Measurements from ENCODE around the gene NRP1.

DNA sequence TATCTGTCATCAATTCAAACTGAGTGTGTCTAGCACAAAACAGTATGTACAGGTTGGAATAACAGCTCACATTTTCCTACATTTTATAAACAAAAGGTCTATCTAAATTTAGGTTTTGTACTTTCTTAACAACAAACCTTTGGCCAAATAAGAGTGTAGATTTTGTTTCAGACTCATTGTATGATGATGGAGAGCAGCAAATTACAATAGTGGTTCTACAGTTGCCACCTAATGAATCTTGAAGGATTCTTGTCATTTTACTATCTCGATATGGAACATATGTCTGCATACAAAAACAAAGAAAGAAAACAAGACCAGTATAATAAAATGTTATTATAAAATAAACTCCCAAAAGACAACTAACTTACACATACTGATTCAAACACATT is 20.8 kb downstream of the KIF5B start:
- PRO-cap: no peak
- RRBS: no CpG with 5 or more reads among the region's 1 CpG

DNA sequence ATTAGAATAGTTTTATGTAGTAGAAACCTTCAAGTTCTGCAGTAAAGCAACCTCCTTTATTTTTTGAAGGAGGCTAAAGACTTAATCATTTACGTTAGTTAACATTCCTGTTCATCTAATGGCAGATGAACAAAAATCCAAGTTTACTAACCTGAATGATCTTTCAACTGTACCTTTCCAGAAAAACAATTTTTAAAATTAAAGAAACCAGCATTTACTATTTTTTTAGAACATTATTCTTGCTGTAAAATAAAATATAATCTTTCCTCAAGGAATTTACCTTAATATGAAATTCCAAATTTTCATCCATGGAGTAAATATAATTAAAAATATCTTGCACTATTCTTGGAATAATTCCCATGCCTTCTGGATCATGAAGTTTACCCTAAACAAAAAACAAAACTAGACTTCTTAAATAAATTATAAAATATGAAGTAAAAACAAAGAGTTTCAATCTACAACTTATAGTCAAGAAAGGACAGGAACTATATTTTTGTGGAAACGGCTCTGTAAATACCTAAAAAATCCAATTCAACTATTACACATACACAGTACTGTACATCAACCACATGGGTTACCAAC is 17.1 kb downstream of the KIF5B start:
- PRO-cap: no peak
- RRBS: no CpG with 5 or more reads among the region's 2 CpGs

GRCh38 chr10:32266283-32266571 is 80.7 kb downstream of the EPC1 start:
- PRO-cap: no peak
- RRBS: no CpG with 5 or more reads among the region's 5 CpGs

- PRO-cap: no peak
- RRBS: no CpG with 5 or more reads among the region's 3 CpGs
Observed at GRCh38 chr10:32335142-32335775, 11.7 kb downstream of the EPC1 start.

DNA sequence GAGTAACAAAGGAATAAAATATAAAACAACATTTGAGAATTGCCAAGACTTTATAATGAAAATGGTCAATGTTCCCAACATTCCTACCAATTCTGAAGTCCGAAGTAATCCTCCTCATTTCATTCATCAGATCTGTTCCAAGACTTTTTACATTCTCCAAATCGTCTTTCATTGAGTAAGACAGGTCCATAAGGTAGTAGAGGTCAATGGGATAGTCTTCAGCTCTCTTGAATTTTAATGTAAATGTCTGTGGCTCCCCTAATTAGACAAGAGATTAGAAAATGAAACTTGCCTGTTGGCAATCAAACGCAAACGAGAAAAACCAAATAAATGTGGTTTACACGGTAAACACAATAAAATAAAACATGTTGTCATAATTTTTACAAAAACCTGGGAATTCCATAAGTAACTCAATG is 30.0 kb downstream of the ITGB1 start:
- PRO-cap: no peak
- RRBS: no CpG with 5 or more reads among the region's 5 CpGs

GRCh38 chr10:32932258-32932656 is 25.8 kb downstream of the ITGB1 start:
- PRO-cap: no peak

DNA sequence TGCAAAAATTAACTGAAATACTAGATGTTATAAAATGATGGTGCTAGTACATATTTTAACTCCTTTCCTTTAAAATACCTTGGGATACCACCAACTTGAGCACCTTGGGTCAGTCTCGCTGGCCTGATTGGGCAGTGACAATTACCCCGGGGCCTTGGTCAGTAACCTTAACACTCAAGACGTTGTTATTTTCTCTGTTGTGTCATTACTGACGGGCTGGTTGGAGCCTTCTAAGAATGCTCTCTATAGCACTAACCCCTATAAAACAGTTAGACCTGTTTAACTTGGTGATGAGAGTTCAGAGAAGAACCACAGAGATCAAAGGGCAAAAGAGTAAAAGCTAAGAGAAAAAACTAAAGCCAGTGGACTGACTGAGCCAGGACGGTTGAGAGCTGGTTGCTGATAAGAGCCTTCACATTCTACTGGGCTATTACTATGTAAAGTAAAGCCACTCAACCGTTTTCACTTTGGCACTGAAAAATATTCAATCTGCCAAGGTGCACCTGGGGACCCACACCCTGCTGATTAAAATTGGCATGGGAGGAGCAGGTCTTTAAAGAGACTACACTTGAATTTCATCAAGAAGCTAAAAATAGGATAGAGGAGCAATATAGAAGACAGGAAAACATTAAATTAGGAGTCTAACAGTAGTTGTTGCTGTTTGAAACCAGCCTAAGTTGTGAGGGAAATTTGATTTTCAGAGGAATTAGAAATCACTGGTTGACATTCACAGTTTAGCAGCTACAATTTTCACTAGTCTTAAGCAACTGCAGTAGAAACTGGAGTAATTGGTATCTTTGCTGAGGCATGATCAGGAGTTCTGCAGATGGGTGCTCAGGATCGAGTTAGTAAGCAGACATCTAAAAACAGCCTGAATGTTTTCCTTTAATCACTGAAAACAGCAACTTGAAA is 13.7 kb upstream of the ITGB1 start:
- PRO-cap: no peak
- RRBS: no CpG with 5 or more reads among the region's 7 CpGs

DNA sequence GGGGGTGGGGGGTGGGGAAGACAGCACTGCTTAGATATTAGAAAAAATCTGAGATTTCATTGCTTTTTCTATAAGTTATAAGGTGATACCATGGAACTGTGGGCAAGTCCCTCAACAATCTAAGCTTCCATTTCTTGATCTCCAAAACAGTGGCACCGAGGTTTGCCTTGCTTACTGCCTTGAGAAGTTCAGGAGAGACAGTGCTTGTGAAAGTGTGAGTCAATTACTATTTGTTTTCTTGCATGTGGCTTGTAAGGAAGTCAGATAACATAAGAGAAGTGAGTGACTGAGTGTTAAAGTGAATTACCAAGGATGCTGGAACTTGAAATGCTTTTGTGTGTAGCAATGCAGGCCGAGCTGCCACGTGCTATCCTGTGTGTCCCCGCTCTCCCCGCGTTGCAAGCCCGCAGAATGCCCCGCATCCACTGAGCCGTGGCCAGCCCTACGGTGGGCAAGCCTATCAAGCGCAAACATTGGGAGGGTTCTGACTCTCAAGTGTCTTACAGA is 157.6 kb upstream of the ITGB1 start:
- PRO-cap: no peak
- RRBS: no CpG with 5 or more reads among the region's 11 CpGs

DNA sequence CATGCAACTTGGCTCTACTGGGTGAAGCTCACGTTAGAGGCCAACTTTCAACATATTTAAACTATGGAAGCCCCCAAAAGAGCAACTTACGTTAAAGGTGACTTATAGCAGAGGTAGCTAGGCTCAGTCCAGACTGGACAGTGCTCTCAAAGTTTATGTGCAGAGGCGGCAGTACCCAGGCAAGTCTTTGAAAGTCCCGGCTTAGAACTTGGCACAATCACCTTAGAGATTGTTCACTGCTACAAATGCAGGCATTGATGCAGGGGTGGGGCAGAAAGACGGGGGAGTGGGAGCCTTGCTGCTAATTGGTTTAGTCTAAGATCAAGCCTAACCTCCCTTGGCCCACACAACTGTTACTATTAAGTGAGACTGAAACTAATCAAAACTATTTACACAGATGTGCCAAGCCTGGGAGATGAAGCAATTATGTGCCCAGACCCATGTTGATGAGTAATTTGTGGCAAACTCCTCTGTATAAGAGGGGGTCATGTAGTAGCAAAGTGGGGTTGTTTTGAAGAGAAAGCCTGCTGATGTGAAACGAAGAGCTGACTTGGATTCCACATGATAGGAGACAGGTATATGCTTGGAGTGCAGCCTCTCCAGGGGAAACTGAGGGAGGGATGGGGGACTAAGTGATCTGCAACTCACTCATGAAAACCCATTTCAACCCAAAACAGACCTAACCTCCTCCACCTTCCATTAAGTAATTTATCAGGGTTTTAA is 178.2 kb upstream of the ITGB1 start:
- PRO-cap: no peak
- RRBS: no CpG with 5 or more reads among the region's 6 CpGs

DNA sequence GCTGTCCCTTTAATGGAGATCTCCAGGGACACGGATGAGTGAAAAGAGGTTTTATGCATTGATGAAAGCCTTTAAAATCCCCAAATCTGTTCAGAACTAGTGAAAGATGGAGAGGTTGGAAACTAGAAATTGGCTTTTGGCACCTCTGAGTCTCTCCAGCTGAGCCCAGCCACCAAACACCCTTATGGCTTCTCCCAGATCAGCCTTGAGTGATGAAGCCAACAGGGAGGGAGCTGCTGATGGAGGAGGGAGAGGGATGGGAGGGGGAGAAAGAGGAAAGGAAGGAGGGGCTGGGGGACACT is 184.0 kb upstream of the ITGB1 start:
- PRO-cap: no peak
- RRBS: no CpG with 5 or more reads among the region's 1 CpG

GRCh38 chr10:33155666-33156211 is 178.7 kb downstream of the NRP1 start:
- PRO-cap: no peak
- RRBS: no CpG with 5 or more reads among the region's 3 CpGs

GRCh38 chr10:33185998-33186652 is 148.3 kb downstream of the NRP1 start:
- PRO-cap: no peak
- RRBS: no CpG with 5 or more reads among the region's 10 CpGs

DNA sequence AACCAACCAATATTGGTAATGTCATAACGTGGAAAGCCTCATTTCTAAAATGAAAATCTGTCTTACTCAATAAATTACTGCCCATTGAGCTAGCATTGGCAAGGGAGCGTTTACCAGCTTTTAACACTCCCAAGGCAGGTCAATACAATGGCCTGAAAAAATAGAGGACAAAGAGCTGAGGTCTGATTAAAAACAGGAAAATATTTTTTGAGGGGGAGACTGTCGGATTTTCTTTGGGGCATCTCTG is 101.0 kb downstream of the NRP1 start:
- PRO-cap: no peak
- RRBS: no CpG with 5 or more reads among the region's 3 CpGs

GRCh38 chr10:33330294-33331065 is 4.0 kb downstream of the NRP1 start:
- PRO-cap: no peak
- RRBS: no CpG with 5 or more reads among the region's 13 CpGs

GRCh38 chr10:33334059-33334711 is at the start of gene NRP1:
Gene NRP1 (minus strand): TSS chr10:33334667.
- PRO-cap: bidirectional peak, plus-strand start at chr10:33334381, minus-strand start at chr10:33334180; bidirectional peak, plus-strand start at chr10:33334992, minus-strand start at chr10:33334631
- RRBS: under 1% methylated on average over 19 of the region's 44 CpGs

- PRO-cap: no peak
- RRBS: 53% methylated on average over 34 of the region's 70 CpGs
Observed at GRCh38 chr10:33336516-33337300, 2.2 kb upstream of the NRP1 start.

DNA sequence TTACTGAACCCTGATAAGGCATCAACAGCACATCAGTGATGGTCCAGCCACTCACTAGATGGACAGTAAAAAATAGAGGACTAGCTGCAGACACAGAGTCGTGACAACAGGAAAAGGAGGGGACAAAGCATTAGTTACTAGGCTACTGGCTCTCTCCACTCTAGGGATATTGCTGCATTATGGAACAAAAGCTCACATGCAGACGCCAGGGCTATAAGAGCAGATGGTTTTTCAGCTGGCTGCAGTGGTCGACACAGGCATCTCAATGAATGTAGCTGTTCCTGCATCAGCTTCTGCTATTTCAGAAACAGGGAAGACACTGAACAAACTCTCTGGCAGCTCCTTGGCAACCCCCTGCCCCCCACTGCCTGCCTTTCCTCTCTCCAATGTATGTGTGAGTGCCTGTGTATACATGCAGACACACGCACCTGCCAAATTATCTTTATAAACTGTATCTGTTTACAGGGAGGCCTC is 614.5 kb downstream of the PARD3 start:
- PRO-cap: no peak
- RRBS: no CpG with 5 or more reads among the region's 4 CpGs

DNA sequence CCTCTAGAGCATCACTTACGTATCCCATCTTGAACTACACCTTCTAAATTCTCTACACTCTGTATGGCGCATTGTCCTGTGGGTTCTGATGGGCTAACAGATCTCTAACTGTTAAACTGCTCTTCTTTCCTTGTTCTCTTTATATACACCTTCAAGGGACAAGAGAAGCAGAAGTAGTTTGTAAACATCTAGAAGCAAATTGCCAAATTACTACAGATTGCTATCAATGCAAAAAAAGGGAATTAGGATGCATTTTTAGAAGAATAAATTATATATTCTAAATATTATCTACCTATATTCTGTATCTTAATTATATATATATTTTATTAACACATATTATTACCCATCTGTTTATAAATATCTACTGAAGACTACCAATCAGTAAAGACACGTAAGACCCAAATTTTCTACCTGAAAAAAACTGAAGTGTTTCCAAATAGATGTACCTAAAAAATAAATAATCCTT is 299.6 kb downstream of the PARD3 start:
- PRO-cap: no peak
- RRBS: no CpG with 5 or more reads among the region's 3 CpGs

DNA sequence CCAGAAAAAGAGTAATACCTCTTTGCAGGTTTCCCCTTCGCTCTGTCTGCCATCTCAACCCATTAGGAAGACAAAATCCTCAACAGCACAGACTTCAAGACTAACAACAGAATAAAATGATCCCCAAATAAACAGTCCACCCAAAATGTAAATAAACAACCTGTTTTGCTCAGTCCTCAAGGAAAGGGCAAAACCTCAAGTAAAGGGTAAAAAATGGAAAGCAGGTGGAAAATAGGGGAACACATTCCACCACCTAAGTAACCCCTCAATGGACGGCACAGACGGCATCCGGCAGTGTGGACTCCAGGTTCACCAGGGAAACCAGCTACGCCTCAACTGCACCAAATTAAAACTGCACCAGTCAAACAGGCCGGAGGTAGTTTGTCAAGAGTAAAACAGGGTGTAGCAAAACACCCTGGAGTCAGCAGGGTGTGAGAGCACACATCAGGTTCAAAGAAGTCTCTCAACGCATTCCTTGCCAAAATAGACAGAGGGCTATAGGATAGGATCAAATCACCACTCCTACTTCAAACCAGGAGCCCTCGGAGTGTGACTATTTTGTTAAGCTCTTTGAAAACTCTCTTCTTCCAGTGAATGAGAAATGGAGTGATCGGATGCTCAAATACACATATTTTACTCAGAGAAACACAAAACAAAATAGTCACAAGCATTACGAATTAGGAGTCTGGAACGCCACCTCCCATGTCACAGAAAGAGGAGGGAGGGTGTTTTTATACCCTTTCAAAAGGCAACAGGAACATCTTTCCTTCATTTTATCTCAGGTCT is 136.0 kb downstream of the PARD3 start:
- PRO-cap: no peak
- RRBS: 91% methylated on average over 2 of the region's 11 CpGs

DNA sequence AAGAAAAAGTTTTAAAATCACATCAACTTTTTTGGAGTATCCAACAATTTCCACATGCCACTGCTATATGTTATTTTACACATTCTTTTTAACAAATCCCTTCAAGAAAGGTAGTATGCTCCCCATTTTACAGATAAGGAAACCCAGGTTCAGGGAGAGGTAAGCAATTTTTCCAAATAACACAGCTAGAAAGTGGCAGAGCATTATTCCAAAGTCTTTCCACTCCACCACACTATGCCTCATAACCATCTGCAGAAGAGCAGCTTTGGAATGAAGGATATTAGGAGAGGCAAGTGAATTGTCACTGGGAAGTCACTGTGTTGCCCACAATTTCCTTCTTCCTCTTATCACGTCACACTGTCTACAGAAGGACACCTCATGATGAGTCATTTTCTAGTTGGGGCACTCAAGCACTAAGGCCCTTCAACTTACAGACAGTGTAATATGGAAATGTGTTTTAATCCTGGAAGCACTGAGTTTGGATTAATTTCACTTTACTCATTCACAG is 56.8 kb downstream of the PARD3 start:
- PRO-cap: no peak
- RRBS: no CpG with 5 or more reads among the region's 1 CpG

Data from MCF 10A (cell line).